Aorta (tissue), 1 donor: ENCODE measurements around a stretch of chr17.

- PRO-cap, result no peak
Measured at GRCh38 chr17:67891554-67892325, 66.4 kb downstream of the BPTF start.

- PRO-cap, result no peak
Measured at GRCh38 chr17:67893289-67893797, 68.0 kb downstream of the BPTF start.

DNA sequence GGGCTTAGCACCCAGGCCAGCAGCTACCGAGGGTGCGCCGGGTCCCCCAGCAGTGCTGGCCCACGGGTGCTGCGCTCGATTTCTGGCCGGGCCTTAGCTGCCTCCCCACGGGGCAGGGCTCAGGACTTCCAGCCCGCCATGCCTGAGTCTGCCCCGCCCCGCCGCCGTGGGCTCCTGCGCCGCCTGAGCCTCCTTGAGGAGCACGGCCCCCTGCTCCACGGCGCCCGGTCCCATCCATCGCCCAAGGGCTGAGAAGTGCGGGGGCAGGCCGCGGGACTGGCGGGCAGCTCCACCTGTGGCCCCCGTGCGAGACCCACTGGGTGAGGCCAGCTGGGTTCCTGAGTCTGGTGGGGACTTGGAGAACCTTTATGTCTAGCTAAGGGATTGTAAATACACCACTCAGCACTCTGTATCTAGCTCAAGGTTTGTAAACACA is 67.8 kb upstream of the AMZ2 start:
- PRO-cap, result no peak

DNA sequence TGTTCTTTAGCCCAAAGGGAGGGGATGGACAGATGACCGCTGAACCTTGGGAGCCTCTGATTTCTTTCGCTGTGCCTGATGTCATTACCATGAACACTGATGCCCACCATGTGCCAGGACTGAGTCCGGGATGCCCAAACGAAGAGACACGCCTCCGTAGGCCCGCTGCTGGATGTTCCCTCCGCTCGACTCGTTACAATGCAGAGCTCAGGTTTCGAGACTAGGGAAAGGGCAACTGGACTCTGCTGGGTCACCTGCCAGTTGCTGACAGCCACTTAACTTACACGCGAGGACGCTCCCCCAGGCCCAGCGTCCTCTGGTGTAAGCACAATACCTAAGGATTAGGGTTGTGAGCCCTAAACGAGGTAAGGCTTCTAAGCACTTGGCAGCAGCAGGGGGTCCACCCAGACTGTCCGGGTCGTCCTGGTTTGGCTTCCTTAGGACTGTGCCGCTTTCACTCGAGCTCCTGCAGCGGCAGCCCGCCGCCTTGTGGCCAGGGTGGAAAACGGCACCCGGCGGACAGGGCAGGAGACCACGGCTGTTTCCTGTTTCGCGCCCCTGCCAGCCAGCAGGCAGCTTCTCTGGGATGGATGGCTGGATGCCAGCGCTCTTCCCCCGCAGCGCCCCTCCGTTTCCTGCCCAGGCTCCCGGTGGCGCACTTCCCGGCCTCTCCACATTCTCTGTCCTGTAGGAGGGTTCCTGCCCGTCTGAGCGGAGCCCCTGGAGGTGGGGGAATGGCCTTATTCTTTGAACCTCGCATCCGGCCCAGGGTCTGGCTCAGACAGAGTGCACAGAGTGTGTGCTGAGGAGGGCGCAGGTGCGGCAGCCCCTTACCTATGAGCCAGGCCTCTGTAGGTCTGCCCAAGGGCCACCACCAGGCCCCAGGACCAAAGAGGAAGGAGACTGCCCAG is 47.1 kb upstream of the AMZ2 start:
- PRO-cap, result no peak

- PRO-cap, result no peak
Measured at GRCh38 chr17:68455798-68456261, 1.5 kb downstream of the WIPI1 start.

GRCh38 chr17:68488259-68488530 is 24.0 kb upstream of the PRKAR1A start:
- PRO-cap, result no peak

DNA sequence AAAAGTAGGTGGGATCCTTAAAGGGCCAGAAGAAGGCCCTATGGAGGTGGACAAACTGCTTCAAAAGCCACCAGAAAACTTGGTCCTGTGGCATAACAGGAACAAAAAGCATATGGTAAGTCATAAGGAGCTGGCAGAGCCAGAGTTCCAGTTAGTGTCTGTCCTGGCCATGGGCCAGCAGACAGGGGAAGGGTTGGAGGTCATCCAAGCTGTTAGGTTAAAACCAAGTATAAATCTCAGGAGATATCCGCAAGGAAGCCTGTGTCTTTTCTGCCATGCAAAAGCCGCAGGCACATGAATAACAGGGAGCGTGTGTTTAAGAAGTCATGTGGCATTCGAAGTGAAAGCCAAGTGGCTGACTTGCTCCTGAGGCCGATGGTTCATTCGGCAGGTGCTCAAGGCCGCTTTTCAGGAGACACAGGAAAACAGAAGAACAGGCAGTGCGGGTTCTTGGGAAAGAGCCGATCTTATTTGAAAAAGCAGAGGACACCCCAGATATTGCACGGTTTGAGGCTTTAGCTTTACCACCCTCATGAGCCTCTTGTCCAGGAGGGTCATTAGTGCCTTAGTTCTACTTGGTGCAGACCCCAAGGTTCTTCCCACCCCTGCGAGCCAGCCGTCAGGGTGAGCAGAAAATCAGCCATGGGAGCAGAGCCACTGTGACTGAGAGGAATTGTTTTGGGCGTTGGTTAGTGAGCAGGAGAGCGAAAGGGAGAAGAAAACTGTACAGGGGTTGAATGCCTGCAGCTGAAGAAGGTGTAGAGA is 20.2 kb upstream of the PRKAR1A start:
- PRO-cap, result no peak

GRCh38 chr17:68516805-68517072 is 4.5 kb downstream of the PRKAR1A start:
- PRO-cap, result no peak

DNA sequence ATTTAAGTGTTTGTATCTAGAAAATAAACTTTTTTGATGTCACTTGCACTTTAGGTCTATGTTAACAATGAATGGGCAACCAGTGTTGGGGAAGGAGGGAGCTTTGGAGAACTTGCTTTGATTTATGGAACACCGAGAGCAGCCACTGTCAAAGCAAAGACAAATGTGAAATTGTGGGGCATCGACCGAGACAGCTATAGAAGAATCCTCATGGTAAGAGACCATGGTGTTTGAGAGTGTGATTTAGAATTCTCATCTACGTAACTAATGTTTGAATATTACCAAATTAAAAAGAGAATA is 13.4 kb downstream of the PRKAR1A start:
- PRO-cap, result no peak

DNA sequence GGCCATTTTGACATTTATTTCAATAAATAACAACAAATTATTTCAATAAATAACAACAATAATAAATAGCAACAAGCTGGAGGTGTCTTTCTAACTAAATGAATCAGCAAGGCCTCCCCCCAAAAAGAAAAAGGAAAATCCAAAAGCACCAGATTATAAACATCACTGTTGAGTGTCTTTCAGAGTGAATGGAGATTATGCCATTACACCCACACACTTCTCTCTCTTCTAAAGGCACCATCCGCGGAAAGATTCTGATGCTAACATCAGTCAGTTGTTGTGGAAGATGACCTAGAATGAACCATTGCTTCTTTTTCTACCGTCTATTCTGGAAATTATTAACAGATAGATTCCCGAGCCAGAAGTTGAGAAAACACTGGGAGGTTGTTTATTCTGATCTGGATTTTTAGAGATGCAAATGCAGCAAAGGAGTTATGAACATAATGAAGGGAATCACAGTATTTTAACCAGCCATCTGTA is 60.8 kb upstream of the FAM20A start:
- PRO-cap, result no peak

DNA sequence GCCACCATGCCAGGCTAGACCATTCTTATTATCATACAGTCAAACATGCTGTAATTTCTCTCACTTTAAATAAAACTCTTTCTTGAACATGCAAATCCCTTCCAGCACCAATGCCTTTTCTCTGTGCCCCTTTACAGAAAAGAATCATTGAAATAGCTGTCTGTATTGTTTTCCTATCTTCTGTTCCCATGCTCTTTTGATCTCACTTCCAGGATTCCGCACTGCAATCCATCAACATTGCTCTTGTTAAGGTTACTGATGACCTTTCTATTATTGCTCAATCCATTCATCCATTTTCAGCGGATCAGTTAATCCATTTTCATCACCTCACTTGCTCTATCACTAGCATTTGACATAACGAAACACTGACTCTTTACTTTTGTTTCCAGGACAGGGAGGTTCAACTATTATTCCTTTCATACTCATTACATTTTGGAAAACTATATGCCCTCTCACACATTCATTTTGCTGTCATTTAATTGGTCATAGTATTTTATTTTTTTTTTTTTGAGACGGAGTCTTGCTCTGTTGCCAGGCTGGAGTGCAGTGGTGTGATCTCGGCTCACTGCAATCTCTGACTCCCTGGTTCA is 130.4 kb downstream of the ABCA8 start:
- PRO-cap, result no peak

GRCh38 chr17:69451451-69451981 is 37.0 kb downstream of the MAP2K6 start:
- PRO-cap, result no peak

GRCh38 chr17:69467111-69467855 is 52.8 kb downstream of the MAP2K6 start:
- PRO-cap, result no peak

DNA sequence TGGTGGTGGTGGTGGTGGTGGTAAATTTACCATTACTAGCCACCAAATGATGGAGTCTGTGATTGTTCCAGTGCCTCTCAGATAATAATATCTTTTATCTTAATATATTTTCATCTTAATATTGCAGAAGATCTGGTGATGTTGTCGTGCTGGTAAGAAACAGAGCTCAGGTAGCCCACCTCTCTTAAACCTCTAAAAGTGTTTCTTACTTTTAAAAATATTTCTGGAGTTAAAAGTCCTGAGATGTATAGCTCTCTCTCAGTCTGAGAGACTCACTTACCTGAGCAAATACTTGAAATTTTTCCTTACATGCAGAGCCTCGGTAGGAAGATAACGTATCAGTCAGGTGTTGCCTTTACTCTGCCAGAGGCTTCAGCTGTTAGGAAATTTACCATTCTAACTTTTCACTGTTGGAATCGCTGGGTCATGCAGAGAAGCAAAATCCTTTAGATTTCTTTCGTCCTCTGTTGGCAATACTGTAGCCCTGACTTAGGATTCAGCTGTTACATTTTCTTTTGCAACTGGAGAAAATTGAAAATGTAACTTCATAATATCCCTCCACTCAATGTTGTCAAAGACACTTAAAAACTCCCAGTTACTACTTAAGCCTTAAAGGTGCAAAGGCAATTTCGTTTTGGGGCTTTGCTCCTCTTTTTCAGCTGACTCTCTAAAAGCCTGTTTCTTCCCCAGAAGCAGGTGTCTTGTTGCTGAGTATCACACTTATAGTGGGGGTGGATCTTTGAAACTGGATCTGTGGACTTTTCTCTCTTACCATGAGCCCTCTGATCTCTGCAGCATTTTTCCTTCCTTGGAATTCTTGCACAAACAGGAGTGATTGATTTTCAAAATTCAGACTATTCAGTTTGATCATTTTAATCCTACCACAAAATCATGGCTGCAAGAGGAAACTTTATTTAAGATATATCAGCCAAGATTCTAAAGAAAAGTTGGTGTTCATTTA is 19.9 kb upstream of the KCNJ16 start:
- PRO-cap, result no peak

DNA sequence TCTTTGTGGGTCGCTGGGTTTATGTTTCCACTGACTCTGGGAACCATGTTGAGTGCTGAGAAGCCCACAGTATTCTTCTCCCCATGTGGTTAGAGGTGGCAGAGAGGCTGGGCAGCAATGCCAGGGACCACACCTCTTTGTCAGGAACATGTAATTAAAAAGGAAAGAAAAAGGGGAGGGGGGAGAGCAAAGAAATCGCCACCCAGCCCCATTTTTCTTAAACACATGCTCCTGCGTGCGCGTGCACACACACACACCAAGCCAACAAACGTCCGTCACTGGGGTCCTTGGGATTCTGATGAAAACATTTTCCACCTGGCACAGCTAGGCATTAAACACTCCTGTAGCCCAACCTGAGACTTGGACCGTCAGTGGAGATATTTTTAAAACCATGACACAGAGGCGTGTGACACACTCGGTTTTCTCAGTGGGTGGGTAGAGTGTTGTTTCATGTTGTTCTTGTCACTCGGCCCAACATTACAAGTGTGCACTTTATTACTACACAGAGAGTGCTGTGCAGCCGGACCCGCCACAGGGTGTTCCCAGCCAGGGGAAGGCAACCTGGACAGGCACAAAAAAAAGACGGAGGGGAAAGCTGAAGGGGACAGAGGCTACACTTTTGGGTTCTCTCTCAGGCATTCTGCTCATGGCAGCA is 154.5 kb upstream of the SOX9 start:
- PRO-cap, result no peak

DNA sequence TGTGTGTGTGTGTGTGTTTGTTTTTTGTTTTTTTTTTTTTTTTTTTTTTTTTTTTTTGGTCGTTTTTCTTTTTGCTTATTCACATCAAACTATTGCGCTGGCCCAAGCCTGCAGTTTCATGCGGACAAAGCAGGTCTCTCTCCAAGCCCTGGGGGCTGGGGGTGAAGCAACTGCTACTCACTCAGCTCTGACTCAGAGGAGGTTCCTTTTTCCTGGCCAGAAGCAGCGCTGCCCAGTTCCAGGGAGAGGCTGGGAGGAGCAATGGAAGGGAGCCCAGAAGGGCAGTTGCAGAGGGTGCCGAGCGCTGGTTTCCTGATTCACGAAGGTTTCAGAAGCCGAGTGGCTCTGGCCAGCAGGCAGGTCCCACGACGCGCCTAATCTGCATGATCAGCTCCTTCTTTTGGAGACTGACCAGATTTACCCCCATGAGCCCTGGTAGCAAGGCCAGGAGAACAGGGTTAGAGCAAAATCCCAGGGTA is 144.8 kb upstream of the SOX9 start:
- PRO-cap, result no peak

DNA sequence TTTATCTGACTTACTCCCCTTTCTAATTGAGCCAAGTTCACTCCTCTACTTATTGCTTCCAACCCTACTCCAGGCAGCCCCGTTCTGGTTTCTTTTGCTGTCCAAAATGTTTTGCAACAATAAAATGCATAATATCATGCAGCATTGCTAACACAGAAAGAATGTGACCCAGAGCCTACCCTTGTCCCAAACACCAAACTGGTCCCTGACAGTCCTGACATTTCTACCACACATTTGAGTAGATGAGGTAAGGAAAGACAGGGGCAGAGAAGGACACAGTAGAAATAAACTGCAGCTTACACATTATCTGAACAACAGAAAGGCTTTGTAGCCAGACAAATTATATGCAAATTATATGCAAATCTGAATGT is 31.6 kb downstream of the SOX9 start:
- PRO-cap, result no peak

DNA sequence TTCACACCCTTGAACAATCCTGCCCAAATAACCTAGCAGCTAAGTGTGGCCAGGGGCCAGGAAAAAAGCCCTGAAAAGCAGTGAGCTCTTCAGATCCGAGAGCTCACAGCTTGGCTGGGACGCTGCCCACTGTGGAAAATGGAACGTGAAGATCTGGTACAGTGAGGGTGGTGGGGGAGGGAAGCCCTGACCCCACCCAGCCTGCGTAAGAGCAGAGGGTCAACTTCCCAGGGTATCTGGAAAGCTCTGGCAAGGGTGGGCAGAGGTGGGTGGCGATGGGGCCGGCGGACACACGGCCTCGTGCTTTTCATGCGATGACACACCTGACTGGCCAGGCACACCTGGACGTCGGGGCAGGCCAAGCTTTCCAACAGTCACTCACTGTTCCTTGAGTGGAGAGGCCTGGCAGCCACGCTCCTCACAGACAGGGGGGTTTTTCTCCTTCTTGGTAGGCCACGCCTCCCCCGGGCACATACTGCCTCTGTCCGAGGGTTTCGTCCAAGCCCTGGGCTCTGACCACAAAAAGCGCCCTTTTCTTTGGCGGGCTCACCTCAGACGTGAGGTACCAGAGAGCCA is 324.7 kb downstream of the SOX9 start:
- PRO-cap, result no peak

DNA sequence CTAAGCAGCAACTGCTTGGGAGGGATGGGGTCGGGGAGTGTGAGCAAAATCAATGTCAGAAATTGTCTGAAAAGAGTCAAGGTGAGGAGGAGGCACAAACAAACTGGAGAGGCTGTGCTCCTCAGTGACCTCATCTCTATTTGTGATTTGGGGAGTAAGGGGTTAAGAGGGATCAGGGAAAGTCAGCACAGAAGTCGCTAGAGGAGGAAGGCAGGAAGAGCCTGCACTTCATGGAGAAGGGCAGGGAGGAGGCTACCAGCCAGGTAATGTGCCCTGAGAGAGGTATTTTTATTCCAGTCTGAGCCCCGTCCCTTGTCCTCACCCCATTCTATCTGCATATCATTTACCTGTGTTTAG is 332.2 kb downstream of the SOX9 start:
- PRO-cap, result no peak

- PRO-cap, result no peak
Measured at GRCh38 chr17:72479679-72480212, 358.9 kb downstream of the SOX9 start.